Keratinocyte (primary cell): Measurements from ENCODE around the gene PDE6D.

GRCh38 chr2:231382583-231382807 is 13.0 kb upstream of the B3GNT7 start:
CAGE:
- cytosol, long polyA minus RNA: no peak
- cytosol, long polyA plus RNA: no peak
- long polyA plus RNA: no peak
- nucleus, long polyA minus RNA: no peak
- nucleus, long polyA plus RNA: no peak

GRCh38 chr2:231403710-231404097 is 8.2 kb downstream of the B3GNT7 start:
CAGE:
- cytosol, long polyA minus RNA: no peak
- cytosol, long polyA plus RNA: no peak
- long polyA plus RNA: no peak
- nucleus, long polyA minus RNA: no peak
- nucleus, long polyA plus RNA: no peak

CAGE:
- cytosol, long polyA minus RNA: no peak
- cytosol, long polyA plus RNA: no peak
- long polyA plus RNA: no peak
- nucleus, long polyA minus RNA: no peak
- nucleus, long polyA plus RNA: no peak
These were observed 14.3 kb downstream of the B3GNT7 start for GRCh38 chr2:231409628-231410363.

DNA sequence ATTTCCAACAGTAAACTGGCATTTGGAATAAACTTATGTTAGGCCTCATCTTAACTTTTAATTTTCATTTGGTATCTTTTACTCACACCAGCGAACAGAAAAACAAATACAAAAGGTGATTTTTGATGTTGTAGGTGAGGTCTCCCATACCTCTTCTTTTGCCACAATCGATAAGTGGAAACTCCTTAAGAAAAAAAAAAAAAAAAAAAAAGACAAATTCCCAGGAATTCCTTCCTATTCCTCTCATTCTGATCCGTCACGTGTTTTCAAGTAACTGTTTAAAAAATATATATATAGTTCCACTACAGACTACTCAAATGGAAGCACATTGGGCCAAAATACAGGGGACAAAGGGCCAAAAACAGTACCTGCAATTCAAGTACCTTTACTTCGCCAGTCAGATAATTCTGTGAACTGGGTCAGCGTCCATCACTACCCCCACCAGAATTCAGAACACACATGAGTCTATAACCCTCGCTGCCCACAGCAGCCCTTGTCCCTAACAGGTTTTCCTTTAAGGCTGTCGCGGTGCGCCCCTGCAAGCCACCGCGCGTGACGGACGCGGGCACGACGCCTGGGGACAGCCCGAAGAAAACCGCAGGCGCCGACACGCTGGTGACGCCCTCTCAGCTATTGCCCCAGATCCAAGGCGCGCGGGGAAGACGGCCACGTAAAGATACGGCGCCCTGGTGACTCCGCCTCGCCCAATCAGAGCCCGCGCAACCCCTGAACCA is 16.4 kb downstream of the NMUR1 start:
CAGE:
- cytosol, long polyA minus RNA: no peak
- cytosol, long polyA plus RNA: no peak
- long polyA plus RNA: start-site peak on the minus strand centred at position 630 of the sequence, 48 bp wide, 36 and 28 reads in 2 replicates
- nucleus, long polyA minus RNA: no peak
- nucleus, long polyA plus RNA: no peak

DNA sequence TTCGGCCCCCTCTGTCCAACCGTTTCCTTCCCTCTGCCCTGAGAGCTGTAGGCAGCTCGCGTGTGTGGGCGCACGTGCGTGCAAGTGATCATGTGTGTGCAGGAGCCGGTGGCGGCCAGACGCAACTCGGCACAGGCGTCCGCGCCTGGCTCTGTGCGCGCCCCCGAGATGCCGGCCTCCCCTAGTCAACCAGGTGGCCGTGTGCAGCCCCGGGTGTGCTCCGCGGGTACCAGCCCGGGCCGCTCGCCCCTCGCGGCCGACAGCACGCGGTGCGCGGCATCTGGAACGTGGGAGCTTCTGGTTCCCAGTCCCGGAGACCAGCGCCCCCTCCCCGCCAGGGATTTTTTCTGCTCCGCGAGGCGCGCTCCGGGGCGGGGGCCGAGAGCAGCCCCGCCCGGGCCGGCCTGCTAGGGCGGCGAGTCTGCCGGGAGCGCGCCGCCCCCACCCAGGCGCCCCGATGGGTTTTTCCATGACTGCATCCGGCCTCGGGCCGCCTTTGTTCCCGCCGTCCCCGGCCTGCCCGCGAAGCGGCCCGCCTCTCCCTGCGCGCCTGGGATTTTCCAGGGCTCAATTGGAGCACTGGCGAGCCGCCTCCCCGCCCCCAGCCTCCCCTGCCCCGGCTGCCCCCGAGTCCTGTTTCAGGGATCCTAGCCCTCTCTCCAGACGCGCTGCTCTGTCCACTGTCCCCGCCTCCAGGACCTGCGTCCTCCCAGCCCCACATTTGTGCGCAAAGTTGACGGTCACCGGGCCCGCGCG is 21.4 kb downstream of the TEX44 start:
CAGE:
- cytosol, long polyA minus RNA: no peak
- cytosol, long polyA plus RNA: no peak
- long polyA plus RNA: no peak
- nucleus, long polyA minus RNA: no peak
- nucleus, long polyA plus RNA: no peak

GRCh38 chr2:231615100-231615349 is 22.4 kb downstream of the TEX44 start:
CAGE:
- cytosol, long polyA minus RNA: no peak
- cytosol, long polyA plus RNA: no peak
- long polyA plus RNA: no peak
- nucleus, long polyA minus RNA: no peak
- nucleus, long polyA plus RNA: no peak

CAGE:
- cytosol, long polyA minus RNA: no peak
- cytosol, long polyA plus RNA: no peak
- long polyA plus RNA: no peak
- nucleus, long polyA minus RNA: no peak
- nucleus, long polyA plus RNA: no peak
These were observed 22.7 kb downstream of the TEX44 start for GRCh38 chr2:231615350-231615875.

DNA sequence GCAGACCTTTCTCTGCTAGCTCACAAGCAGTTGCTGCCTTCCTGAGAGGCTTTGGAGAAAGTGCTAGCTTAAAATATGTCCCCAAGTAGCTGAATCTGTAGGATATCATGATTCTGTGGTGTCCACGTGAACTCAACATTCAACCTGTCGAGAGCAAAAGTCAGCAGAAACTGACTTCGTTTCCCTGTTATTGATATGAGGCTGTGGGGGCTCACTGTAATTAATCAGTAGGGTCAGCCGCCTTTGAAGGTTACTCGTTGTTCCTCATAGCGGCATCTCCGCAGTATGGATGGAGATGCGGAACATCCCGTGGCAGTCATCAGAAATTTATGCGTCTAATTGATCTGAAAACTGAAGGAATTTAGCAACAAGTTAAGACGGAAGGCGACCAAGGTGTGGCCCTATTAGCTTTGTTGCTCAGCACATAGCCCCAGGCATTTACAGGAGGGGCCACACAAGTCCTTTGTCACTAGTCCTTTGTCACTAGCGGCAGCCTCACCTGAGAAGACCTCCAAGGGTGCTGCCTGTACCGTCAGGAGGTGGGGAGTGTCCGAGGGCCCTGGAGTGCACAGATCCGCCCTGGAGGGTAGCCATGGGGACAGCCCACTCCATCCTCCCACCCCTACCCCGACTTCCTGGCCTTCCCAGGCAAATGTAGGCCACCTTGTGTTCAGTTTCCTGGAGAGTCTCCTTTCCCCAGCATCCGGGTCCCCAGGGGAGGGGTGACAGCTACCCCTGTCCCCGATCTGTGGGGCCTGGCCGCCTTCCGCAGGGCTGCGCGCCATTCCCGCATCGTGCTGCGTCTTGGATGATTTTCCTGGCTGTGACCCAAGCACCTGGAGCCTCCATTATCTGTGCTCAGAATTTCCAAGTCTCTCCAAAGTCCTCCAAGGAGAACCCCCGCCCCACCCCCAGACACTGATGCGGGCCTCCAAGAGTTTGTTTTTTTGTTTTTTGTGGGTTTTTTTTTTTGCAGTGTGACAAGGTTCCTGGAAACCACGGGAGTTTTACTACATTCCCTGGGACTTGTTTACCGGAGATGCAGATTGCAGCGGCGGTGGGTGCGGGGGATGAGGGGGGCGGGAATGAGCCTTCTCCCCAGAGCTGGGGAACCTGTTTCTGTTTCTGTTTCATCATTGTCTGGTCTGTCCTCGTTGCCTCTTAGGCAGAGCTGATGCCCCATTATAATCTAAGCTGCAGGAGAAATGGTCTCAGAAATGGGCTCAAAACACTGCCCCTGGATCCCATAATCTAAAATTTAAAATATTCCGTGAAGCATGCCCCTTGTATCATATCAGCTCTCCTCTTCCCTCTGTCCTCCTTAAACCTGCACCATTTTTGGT is 28.5 kb downstream of the TEX44 start:
CAGE:
- cytosol, long polyA minus RNA: no peak
- cytosol, long polyA plus RNA: no peak
- long polyA plus RNA: no peak
- nucleus, long polyA minus RNA: no peak
- nucleus, long polyA plus RNA: no peak

GRCh38 chr2:231684805-231685165 is 23.5 kb upstream of the PTMA start:
CAGE:
- cytosol, long polyA minus RNA: no peak
- cytosol, long polyA plus RNA: no peak
- long polyA plus RNA: no peak
- nucleus, long polyA minus RNA: no peak
- nucleus, long polyA plus RNA: no peak

DNA sequence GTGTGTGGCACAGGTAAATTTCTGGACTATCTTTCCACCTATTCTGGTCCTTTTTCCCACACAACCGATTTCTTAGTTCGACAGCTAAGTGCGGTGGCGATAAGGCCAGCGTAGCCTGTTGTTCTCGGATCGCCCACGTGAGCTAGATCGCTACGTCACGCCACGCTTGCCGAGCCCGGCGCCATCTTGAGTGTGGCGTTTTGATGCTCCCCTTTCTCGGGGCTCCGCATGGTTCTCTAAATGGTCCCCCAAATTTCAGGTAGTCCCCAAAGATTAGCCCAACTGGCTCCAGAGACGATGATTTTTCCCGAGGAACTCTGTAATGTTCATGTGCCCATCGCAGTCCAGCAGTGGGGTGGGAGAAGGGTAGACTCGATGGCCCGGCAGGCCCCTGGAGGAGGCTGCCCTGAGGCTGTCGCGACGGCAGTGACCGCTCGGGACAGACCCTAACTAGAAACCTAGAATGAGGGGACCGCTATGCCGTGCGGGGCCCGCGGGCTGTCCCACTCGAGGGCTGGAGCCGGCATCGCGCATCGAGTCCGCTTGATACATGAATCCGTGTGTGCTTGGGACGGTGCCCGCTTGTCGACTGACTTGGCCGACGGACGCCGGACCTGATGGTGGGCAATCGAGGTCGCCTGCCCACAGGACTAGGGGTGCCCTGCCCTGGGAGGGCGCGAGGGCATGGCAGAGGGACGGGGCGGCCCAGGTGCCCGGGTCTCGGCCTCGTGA is 943 bp upstream of the PTMA start:
CAGE:
- cytosol, long polyA minus RNA: no peak
- cytosol, long polyA plus RNA: no peak
- long polyA plus RNA: no peak
- nucleus, long polyA minus RNA: no peak
- nucleus, long polyA plus RNA: no peak

DNA sequence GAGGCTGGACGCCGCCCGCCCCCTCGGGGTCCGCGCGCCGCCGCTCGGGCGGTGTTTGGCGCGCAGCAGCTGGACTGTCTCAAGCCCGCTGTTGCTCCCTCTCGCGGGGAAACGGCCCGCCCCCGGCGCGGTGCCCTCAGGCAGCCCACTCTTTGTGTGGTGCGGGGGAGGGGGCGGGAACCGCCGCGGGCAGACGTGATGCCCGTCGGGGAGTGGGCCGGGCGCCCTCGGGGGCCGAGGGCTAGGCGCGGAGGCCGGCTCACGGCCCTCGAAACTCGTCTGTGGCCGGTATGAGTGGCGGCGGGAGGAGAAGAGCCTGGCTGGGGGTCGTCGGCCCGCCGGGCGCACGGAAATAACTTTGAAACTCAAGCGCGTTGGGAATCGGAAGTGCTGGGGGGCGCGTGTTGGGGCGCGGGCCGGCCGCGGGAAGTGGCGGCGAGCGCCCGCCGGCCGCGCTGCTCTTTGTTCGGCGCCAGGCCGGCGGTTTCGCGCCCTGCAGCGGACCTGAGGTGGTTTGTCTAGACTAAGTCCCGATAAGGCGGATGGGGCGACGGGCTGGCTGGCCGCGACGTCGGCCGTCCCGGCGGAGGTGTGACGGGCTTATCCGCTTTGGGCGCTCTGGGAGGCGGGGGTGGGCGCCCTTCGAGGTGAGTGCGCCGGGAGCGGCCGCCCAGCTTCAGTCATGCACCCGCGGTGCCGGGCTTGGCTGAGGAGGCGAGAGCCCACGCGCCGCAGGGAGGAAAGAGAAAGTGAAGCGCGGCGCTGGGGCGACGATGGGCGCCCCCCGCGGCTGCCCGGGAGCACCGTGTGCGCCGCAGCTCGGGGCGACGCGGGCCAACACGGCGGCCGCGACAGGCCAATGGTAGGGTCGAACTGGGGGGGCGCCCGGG is 674 bp downstream of the PTMA start:
CAGE:
- cytosol, long polyA minus RNA: no peak
- cytosol, long polyA plus RNA: no peak
- long polyA plus RNA: no peak
- nucleus, long polyA minus RNA: no peak
- nucleus, long polyA plus RNA: no peak

DNA sequence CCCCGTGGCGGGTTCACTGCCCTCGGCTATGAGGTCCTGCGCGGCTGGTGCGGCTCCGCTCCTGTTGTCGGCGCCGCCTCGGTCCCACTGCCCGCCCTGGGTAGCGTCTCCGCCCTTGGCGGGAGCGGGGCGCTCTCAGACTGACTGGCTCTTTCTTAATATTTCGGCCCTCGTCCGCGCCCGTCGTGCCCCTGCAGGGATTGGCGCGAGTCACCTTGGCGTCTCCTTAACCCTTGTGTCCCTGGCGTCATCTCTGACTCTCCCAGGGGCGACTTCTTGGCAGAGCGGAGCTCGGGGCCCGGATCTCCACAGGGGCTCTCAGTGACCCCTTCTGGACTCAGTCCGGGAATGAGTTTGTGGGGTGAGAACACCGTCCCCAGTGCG is 1.3 kb downstream of the PTMA start:
CAGE:
- cytosol, long polyA minus RNA: no peak
- cytosol, long polyA plus RNA: no peak
- long polyA plus RNA: no peak
- nucleus, long polyA minus RNA: no peak
- nucleus, long polyA plus RNA: no peak

DNA sequence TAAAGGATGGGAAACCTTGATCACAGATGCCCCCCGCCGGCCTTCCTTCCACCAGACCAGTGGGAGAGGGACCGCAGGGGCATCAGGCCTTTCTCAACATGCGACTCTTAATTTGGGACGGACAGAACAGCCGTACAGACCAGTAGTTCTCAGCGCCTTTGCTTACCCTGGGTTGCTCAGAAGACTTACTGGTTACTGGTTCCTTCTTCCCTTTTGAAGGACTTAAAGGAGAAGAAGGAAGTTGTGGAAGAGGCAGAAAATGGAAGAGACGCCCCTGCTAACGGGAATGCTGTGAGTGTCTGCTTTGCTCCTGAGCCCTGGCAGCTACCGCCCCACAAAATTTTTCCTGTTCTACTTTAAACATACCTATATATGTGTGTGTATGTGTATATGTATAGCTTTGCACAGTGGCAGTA is 2.8 kb downstream of the PTMA start:
CAGE:
- cytosol, long polyA minus RNA: no peak
- cytosol, long polyA plus RNA: no peak
- long polyA plus RNA: no peak
- nucleus, long polyA minus RNA: no peak
- nucleus, long polyA plus RNA: no peak

DNA sequence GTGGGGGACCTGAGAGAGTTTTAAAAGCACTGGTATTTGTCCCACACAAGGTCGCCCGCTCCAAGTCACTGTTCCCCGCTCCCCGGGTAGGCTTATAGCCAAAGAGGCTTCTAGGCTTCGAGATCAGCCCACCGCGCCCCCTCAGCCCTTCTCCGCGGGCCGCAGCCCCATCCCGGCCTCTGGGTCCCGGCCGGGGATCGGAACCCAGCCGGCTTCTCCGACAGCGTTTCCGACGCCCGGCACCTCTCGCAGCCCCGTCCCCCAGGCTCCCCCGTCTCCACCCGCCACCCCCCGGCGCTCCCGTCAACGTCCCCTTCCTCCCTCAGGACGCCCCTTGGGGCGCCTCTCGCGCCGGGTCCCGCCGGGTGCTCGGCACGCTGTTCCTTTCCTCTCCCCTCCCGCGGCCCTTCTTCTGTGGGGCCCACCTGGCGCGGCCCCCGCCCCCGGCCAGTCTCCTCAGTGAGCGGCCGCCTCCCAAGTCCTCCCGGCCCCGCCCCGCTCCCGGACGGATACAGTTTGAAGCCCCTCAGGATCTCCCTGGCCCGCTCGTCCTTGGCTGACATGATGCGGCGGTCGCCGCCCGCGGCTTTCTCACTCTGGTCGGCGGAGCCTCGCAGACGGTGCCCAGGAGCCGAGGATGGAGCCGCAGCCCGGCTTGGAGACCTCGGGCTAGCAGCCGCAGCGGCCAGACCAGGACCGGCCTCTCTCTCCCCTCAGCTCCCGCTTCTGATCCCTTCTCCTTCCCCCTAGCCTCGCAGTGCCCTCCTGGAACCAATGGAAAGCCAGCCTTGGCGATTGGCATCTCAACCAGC is at the start of gene PDE6D:
Gene PDE6D (minus strand): TSS at position 731 of the 812 bp plus-strand sequence.
CAGE:
- cytosol, long polyA minus RNA: start-site peak on the minus strand centred at position 725 of the sequence, 9 bp wide, 42 reads
- cytosol, long polyA plus RNA: start-site peak on the minus strand centred at position 720 of the sequence, 32 bp wide, 185 and 75 reads in 2 replicates
- long polyA plus RNA: start-site peak on the minus strand centred at position 723 of the sequence, 38 bp wide, 213 and 26 reads in 2 replicates
- nucleus, long polyA minus RNA: start-site peak on the minus strand centred at position 731 of the sequence, 47 bp wide, 16 reads
- nucleus, long polyA plus RNA: start-site peak on the minus strand centred at position 729 of the sequence, 18 bp wide, 70 and 34 reads in 2 replicates

DNA sequence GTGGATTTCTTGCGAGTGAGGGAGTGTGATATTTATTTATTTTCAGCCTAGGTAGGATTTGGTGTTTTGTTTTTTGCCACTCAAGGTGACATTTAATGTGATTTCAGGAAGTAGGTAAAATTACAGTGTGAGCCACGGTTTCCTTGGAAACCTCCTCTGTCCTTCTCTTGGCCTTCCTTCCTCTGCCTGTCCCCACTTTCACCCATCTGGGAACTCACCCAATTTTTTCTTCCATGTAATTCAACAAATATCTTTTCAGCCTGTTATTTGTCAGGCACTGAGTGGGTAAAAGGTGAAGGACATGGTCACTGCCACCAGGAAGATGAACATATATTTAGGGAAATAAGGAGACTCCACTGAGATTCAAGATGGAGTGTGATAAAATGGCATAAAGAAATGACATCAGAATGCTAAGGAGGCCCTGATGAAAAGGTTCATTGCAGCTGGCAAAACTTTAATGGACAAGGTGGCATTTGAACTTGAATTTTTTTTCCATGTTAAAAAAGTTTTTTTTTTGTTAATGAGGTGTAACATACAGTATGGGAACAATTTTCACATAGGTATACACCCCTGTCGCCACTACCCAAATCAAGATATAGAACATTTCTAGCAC is 1.3 kb upstream of the PDE6D start:
CAGE:
- cytosol, long polyA minus RNA: no peak
- cytosol, long polyA plus RNA: no peak
- long polyA plus RNA: no peak
- nucleus, long polyA minus RNA: no peak
- nucleus, long polyA plus RNA: no peak

DNA sequence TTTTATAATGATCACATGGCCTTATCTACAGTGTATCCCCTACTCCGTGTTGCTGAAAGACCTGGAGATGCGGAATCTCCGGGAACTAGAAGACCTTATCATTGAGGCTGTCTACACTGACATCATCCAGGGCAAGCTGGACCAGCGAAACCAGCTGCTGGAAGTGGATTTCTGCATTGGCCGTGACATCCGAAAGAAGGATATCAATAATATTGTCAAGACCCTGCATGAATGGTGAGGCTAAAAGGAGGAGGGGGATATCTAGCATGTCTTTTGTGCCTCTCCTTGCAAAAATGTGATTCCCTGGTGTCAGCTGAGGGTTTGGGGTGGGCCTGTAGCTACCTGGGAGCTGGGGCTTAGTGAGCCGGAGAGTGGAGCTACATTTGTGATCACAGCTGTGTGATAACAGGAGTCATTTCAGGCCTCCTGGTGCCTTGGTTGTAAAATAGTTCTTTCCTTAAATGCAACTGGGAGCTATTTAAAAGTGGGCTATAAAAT is 9.9 kb downstream of the COPS7B start:
CAGE:
- cytosol, long polyA minus RNA: no peak
- cytosol, long polyA plus RNA: no peak
- long polyA plus RNA: no peak
- nucleus, long polyA minus RNA: no peak
- nucleus, long polyA plus RNA: no peak

DNA sequence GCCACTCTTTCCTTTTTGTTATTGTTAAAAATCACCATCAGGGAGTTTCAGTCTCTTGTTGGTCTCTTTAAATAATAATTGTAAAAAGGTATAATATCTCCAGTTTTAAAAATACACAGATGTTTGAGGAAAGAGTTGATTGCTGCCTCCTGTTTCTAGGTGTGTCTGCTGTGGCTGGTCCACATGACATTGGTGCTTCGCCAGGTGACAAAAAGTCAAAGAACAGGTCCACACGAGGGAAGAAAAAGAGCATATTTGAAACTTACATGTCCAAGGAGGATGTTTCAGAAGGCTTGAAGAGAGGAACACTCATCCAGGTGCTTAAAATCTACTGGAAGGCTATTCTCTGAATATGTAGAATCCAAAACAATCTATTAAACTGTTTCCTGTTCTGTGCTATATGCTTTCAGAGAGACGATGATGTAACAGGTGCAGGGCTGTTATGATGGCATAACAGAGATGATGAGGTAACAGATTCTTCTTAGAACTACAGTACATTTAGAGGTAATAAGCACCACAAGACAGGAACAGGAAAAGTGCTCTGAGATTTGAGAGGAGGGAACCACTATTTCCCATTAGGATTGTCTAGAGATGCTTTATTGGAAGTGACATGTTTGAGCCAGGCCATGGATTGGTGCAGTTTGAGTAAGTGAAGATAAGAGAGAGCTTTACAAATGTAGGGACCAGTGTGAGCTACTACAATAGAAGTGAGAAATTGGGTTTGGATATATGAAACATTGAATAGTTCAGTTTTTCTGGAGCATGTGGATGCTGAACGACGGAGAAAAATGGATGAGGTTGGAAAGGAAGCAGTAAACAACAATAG is 54.1 kb downstream of the DIS3L2 start:
CAGE:
- cytosol, long polyA minus RNA: start-site peak on the plus strand centred at position 271 of the sequence, 65 bp wide, 8 reads
- cytosol, long polyA plus RNA: no peak
- long polyA plus RNA: no peak
- nucleus, long polyA minus RNA: no peak
- nucleus, long polyA plus RNA: no peak

DNA sequence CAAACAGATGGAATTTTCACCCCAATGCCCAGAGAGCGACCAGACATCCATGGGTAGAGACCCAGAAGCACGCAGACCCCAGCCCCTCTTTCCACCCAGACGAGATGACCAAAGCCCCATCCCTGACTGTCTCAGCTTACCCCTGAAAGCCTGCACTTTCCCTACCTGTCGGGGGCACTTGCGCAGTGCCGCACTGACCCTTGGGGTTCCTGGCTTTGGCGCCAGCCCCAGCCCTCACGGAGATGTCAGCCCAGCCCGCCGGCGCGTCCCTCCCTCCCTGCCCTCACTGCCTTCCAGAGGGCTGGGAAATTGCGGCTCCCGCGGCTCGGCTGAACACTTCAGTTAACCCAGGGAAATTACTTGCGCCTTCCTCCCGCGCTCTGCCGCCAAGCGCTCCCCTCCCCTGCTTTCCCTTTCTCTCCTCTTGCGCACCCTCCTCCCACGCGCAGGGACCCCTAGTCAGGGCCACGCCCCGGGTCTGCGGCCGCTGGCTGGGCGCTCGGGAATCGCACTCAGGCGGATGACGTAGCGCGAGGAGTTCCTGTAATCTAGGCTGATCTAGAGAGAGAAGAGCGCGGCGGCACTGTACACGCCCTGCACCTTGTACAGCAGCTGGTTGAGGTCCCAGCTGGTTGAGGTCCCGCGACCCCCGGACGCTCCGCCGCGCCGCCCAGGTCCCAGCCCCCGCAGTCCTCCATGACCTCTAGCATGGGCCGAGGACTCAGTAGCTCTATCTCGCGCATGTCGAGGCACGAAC is 12.1 kb downstream of the ALPG start:
CAGE:
- cytosol, long polyA minus RNA: no peak
- cytosol, long polyA plus RNA: no peak
- long polyA plus RNA: no peak
- nucleus, long polyA minus RNA: no peak
- nucleus, long polyA plus RNA: no peak

GRCh38 chr2:232748877-232749287 is 27.5 kb downstream of the KCNJ13 start:
CAGE:
- cytosol, long polyA minus RNA: no peak
- cytosol, long polyA plus RNA: no peak
- long polyA plus RNA: no peak
- nucleus, long polyA minus RNA: no peak
- nucleus, long polyA plus RNA: no peak

DNA sequence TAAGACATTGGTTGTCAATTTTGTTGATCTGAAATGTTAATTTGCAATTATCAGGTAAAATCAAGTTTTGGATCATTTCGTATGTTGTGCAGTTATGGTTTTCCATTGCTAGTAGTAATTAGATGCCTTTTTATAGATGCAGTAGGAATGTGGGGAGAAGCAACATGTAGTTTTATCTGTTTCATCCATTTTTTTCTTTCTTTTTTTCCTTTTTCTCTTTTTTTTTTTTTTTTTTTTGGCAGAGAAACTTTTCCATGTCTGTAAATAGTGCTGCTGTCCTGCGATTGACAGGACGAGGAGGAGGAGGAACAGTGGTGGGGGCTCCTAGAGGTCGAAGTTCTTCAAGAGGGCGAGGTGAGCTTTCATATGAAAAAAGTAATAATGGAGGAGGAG is 20.4 kb downstream of the KCNJ13 start:
CAGE:
- cytosol, long polyA minus RNA: no peak
- cytosol, long polyA plus RNA: no peak
- long polyA plus RNA: no peak
- nucleus, long polyA minus RNA: no peak
- nucleus, long polyA plus RNA: no peak